GM23248 (cell line): ENCODE data around the genes SV2C and CRHBP.

- RAMPAGE, long total RNA, result no peak
Observed at GRCh38 chr5:73813139-73813834, 187.3 kb downstream of the ARHGEF28 start.

- RAMPAGE, long total RNA, result no peak
Observed at GRCh38 chr5:73857782-73858684, 232.0 kb downstream of the ARHGEF28 start.

- RAMPAGE, long total RNA, result no peak
Observed at GRCh38 chr5:73900778-73901469, 274.9 kb downstream of the ARHGEF28 start.

DNA sequence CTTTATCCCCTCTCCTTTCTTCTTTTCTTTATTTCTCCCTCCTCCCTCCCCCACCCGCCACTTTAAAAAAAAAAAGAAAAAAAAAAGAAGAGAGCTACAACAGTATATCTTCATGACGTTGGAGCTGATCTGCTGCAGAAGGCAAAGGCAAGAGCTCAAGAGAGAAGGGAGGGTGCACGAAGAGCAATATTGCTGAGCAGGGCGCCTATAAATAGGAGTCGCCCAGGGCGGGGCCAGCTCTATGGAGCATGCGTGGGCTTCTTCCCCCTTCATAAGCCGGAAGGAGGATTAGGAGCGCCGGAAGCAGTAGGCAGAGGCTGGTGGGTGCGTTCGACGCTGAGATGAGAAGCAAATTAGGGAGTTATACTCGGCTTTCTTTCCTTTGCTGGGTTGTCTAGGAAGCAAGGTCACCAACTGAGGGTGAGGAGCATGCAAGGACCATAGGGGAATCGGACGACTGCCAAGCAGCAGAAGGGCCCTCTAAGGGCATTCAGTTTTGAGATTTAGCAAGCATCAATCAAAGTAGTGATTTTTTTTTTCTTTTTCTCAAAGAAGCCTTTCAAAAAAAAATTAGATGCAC is 496.8 kb downstream of the ENC1 start:
- RAMPAGE, long total RNA, result no peak

- RAMPAGE, long total RNA, result no peak
Observed at GRCh38 chr5:74199101-74199498, 441.4 kb downstream of the ENC1 start.

DNA sequence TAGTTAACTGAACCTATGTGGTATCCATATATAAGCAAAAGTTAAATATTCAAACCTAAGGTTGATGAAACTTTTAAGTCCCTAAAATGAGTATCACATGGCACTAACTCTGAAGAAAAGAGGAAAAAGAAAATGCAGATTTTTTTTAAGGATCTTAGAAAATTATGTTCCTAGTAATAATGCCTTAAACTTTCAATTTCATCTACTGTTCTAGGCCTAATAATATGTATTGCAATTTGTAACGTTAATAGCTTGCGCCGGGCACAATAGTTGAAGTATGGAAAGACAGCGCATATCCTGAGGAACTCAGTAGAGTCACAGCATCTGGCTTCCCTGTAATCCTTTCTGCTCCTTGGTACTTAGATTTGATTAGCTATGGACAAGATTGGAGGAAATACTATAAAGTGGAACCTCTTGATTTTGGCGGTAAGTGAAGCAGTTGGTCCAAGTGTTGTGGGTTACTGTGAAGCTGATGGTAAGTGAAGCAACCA is 33.6 kb downstream of the HEXB start:
- RAMPAGE, long total RNA, result no peak

- RAMPAGE, long total RNA, result no peak
Observed at GRCh38 chr5:74765187-74765573, 1.7 kb downstream of the GFM2 start.

DNA sequence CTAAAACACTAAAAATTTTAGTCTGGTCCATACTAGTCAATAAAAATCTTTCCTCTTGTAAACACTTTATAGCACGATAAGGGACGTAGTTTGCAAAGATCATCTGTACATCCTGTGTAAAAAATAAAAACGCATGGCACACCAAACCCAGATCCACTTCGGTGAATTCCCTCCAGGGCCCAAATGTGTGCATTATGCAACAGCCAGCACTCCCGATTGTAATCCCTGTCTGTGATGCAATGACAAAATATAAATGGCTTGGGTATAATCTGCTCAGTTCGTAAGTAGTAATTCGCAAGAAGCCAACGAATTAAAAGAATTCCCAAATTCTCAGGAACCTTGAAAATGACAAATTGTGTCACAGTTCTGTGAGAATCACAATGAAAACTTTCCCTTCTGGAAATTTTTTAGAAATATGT is 1.3 kb downstream of the FAM169A start:
- RAMPAGE, long total RNA, result no peak

DNA sequence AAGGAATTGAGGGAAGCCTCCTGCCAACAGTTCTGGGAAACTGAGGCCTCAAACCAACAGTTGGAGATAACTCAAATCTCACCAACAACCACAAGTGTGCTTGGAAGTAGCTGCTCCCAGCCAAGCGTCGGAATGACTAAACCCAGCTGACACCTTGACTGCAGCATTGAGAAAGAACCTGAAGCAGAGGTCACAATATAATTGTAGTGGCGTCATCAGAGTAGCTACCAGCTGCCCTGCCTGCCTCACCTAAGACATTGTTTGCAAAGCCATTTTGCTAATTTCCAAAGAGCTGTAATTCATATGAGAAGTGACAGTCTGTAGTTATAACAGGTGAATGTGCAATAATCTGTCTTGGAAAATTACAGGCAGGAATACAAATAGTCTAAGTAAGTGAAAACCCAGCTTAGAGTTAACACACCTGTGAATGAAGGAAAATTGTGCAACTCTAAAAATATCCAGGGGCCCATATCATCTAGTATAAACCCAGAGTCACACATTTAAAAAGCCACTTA is 40.9 kb upstream of the ANKRD31 start:
- RAMPAGE, long total RNA, result no peak

DNA sequence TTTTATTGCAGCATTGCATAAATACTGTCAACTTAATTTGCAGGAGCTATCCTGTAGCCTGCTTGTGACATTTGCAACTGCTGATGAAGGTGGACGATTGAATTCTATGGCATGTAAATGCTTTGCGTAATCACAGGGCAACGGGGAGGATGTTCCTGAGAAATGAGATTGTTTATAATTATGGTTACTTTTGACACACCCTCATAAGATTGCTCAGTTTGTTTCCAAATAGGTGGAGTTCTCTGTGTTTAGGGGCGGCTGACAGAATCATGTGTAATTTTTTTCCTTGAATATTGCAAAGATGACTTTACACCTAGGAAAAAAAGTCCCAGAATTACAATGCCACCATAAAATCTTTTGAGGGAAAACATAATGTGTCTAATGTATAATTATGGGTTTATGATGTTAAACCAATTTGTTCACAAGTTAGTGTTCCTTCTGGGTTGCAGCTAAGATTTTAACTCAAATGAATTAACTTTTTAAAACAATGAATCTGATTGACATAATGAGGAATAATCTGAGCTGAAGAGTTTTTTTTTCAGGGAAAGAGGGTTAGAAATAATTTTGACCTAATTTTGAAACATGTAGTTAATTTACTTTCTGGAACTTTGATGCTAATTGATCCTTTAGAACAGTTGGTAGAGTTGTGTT is 2.7 kb downstream of the HMGCR start:
- RAMPAGE, long total RNA, result no peak

GRCh38 chr5:75509945-75510321 is 1.5 kb downstream of the CERT1 start:
- RAMPAGE, long total RNA, result no peak

- RAMPAGE, long total RNA, result no peak
Observed at GRCh38 chr5:75677404-75678101, 39.7 kb downstream of the POC5 start.

DNA sequence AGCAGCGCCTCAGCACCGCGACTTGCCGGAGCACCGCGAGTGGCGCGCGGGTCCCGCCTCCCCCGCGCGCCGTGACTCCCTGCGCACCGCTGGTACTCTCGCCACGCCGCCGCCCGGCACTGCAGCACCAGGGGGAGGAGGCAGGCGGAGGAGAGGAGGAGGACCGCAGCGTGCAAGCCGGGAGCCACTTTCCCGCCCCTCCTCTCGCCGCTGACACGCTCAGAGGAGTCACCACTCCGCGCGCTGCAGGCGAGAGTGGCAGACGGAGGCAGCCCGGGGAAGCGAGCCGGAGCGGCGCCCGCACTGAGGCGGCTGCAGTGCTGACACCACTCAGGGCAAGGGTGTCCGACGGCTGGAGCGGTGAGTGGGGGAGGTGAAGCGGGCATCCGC is at the start of gene SV2C:
Gene SV2C (plus strand): TSS at position 231 of the 390 bp plus-strand sequence.
- RAMPAGE, long total RNA, result no peak

- RAMPAGE, long total RNA, result no peak
Observed at GRCh38 chr5:76136340-76136609, 53.1 kb downstream of the SV2C start.

DNA sequence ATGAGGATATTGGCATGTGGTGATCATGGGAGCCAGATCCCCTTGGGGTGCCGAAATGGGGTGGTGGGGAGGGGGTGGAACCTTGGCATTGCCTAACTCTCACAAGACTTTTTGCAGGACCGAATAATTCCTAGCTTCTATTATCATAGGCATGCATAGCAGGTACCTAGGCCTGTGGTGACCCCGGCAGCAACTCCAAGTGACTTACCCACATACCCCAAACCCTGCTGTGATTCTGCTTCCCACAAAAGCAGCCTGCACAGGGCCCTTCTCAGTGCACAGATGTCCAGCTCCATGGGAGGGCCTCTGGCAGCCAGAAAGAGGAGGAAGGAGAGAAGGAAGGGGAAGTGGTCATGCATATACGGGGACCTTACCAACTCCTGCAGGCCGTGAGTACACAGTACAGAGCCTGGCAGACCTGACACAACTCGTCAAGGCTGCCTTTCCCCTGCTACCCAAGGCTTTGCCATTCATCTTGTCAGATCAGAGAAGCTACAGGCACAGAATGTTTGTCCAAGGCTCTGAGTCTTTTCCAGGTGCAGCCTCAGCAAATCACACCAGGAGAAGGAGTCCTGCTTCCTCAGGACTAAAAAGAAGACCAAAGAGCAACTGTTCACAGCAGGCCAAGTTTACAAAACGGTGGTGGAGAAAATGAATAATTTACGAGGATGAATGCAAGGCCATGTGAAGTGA is 61.1 kb upstream of the IQGAP2 start:
- RAMPAGE, long total RNA, result no peak

GRCh38 chr5:76465875-76466494 is 62.9 kb downstream of the IQGAP2 start:
- RAMPAGE, long total RNA, result no peak

DNA sequence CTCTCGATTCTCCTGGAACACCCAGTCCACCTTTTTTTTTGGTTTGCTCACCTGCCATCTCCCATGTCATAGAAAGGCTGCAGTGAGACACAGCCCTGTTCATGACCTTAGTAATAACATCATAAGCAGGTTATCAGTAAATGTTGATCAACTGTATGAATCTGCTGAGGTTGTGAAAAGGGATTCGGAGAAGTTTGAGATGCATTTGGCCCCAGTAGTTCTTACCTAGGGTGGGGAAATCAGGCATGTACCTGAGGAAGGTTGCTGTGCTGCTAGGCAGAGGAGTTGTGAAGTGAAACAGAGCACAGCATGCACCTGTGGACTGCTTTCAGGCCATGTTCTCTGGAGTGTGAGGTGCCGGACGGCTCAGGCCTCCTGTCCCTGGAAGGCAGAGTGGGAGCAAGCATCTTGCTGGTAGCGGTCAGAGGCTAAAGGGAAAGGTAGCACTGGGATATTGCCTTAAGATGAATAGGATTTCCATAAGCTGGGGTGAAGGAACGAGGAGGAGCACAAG is 88.9 kb downstream of the IQGAP2 start:
- RAMPAGE, long total RNA, result no peak

DNA sequence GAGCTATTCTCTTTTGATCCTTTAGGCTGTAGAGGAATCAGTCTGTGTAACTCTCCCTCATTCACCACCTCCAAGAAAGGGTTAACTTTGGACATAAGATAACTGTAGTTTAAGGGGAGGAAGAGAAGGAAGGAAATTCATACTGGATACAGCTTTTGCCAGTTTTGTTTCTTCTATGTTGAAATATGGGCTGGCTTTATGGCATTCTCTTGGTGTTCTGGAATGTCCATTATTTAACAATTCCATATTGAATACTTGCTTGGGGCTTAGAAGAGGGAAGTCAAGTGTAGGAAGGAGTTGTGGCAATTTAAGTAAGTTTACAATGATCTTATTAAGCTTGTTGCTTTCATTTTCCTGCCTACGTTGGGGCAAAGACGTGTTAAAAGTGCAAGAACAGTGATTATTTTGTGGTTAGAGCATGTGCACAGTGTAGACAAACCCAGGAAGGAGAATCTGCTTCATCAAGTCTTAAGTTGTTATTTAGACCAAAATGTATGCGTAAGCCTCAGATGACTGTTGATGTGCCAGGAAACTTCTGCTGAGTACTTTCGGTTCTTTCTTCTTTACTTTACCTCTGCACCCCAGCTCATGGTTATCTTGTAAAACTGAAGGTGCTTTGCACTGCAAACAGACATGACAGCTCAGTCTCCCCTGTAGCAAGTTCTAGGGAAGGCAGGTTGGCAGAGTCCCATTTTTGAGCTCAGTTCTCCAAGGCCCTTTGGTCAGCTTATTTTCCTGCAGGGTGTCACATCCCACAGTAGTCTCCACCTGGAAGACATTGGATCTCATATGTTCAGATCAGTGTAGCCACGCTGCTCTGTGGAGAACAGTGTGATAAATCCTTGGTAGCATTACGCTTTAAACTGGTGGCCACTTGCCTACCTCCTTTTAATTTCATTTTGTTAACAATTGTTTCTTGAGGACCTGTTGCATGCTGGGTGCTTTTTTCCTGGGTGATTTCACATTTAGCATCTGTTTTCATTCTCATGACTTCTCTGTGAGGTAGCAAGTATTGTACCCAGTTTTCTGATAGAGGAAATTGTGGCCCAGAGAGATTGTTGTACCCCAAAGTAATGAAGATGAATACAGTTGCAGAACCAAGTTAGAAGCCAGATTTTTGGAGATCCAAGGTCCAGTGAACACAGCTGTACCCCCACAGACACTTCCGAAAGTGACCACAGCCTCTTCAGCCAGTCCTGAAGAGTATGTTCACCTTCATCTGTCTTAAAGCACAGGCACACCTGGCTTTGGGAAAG is 75.6 kb downstream of the F2RL2 start:
- RAMPAGE, long total RNA, result no peak

GRCh38 chr5:76756032-76756349 is 40.1 kb downstream of the F2R start:
- RAMPAGE, long total RNA, result no peak

GRCh38 chr5:76952533-76953192 is at the start of gene CRHBP:
Gene CRHBP (plus strand): TSS chr5:76953045.
- RAMPAGE, long total RNA, result no peak